Breast epithelium (tissue), 2 donors: Measurements from ENCODE around the genes GLRA1, FAM114A2, LARP1 and TIMD4.

- PRO-cap, result no peak
- RAMPAGE, long total RNA, 2 experiments, result no peak in any of the 2 experiments
Measured at GRCh38 chr5:151268391-151269464, 15.7 kb downstream of the GM2A start.

GRCh38 chr5:151348642-151349410, 1.5 kb upstream of the SLC36A2 start:
- PRO-cap, result no peak
- RAMPAGE, long total RNA, 2 experiments, result no peak in any of the 2 experiments

GRCh38 chr5:151383016-151383451, 35.7 kb upstream of the SLC36A2 start:
- PRO-cap, result no peak
- RAMPAGE, long total RNA, 2 experiments, result no peak in any of the 2 experiments

GRCh38 chr5:151620139-151620415, 28.9 kb upstream of the FAT2 start:
- PRO-cap, result no peak
- RAMPAGE, long total RNA, 2 experiments, result no peak in any of the 2 experiments

DNA sequence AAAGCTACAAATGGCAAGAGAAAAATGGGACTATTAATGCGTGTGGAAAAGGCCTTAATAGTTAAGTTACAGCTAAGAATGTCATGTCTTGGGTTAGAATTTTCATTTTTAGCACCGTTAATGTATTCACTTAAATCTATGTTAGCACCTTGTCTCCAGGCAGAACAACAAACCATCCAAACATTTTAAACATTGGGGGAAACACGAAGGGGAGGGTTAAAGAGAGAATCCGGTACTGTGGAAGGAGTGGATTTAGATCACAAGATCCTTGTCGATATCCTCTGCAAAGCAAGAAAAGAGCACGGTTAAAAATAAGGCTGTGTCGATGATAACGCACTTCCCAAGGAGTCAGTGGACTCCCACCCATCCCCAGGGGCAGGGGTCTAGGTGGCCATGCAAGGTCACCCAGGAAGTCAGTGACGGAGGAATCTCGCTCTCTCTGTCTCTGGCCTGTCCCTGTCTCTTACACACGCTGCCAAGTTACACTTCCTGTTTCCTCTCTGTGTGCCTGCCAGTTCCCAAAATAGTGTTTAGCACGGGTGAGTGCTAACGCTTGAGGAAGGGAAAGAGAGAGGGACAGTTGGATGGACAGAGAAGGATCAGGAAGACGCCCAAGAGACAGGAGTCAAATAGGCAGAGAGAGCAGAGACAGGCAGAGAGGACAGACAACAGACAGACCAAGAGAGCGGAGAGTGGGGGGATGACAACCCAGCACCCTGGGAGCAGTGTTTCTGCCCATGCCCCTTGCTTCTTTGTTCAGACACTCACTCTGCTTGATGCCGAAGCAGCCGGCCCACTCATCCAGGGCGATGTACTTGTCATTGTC, 23.2 kb downstream of the SPARC start:
- PRO-cap, result no peak
- RAMPAGE, long total RNA, 2 experiments, result no peak in any of the 2 experiments

GRCh38 chr5:151685460-151686325, 1.0 kb downstream of the SPARC start:
- PRO-cap, result no peak
- RAMPAGE, long total RNA, 2 experiments, result no peak in any of the 2 experiments

DNA sequence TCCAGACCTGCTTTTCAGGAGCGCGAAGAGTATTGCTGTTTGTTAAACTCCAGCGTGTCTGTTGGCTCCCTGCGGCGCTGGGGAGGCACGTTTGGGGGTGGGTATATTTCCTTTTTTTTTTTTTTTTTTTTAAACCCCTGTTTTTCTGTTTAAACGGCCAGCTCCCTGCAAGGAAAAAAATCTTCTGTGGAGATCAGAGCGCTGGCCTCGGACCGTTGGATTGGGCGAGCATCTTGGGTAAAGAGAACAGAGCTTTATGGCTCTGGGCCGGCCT, at the start of gene GLRA1:
Gene GLRA1, minus strand, starts transcription at position 79 of the 274 bp plus-strand sequence.
- PRO-cap, result no peak
- RAMPAGE, long total RNA, 2 experiments, result no peak in any of the 2 experiments

GRCh38 chr5:153900639-153901070, 138.1 kb downstream of the FAM114A2 start:
- PRO-cap, result no peak
- RAMPAGE, long total RNA, 2 experiments, result no peak in any of the 2 experiments

- PRO-cap, result unidirectional peak, minus-strand start at chr5:154038409; bidirectional peak, plus-strand start at chr5:154038999, minus-strand start at chr5:154038907
- RAMPAGE, long total RNA, 2 experiments, result start-site peak on the plus strand in 1 of 2 experiments, at chr5:154038993-154039003 at its widest, 49 reads per replicate; start-site peak on the minus strand in 2 of 2 experiments, at chr5:154038878-154038893 at its widest, 18 to 77 reads per replicate
Measured at GRCh38 chr5:154038172-154039479, at the start of gene FAM114A2. Gene FAM114A2 (minus strand): TSS chr5:154038910.

- PRO-cap, result no peak
- RAMPAGE, long total RNA, 2 experiments, result no peak in any of the 2 experiments
Measured at GRCh38 chr5:154477514-154478009, 465 bp downstream of the HAND1 start.

- PRO-cap, result no peak
- RAMPAGE, long total RNA, 2 experiments, result no peak in any of the 2 experiments
Measured at GRCh38 chr5:154479843-154480300, 1.8 kb upstream of the HAND1 start.

DNA sequence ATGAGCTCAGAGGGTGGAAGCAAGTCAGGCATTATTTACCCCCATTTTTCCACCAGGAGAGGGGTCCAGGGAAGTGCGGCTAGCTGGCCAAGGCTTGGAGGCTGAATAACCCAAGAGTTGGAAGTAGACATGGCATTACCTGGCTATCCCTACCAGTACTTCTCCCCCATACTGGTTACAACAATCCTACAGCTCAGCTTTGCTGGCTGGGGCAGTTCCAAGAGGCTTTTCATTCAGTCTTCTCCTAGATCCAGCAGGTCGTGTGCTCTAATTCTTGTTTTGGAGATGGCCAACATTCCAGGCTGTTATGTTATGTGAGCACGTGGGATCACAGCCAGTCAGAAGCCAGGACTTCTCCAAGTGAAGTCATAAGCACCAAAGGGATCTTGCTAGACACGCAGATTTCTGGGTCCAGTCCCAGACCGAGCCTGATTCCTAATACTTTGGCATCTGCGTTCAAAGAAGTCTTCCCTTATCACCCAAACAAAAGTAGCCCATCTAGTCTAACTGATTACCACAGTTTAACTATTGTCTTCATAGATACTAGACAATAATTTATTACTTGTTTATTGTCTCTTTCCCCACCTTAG, 1.4 kb upstream of the LARP1 start:
- PRO-cap, result unidirectional peak, plus-strand start at position 400 of the sequence
- RAMPAGE, long total RNA, 2 experiments, result no peak in any of the 2 experiments

- PRO-cap, result bidirectional peak, plus-strand start at chr5:154755305, minus-strand start at chr5:154755020
- RAMPAGE, long total RNA, 2 experiments, result no peak in any of the 2 experiments
Measured at GRCh38 chr5:154755273-154755990, at the start of gene LARP1. Gene LARP1 (plus strand): TSS chr5:154755377.

DNA sequence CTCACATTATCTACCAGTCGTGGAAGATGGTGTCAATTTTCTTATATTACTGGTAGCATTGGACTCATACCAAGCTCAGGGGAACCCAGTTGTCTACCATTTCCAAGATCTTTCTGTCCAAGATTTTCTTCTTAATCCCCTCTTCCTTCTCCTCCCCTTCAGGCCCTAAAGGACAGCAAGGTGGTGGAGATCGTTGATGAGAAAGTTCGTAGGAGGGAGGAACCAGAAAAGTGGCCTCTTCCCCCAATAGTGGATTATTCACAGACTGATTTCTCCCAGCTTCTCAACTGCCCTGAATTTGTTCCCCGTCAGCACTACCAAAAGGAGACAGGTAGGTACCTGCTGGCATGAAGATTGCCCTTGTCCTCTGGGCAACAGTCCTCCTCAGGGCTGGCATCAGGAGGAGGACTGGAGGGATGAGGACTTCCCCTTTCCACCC, 44.3 kb downstream of the LARP1 start:
- PRO-cap, result no peak
- RAMPAGE, long total RNA, 2 experiments, result no peak in any of the 2 experiments

- PRO-cap, result bidirectional peak, plus-strand start at chr5:154858001, minus-strand start at chr5:154857829
- RAMPAGE, long total RNA, 2 experiments, result no peak in any of the 2 experiments
Measured at GRCh38 chr5:154857648-154857931, 837 bp upstream of the CNOT8 start.

GRCh38 chr5:155136902-155137355, 123.4 kb downstream of the KIF4B start:
- PRO-cap, result no peak
- RAMPAGE, long total RNA, 2 experiments, result no peak in any of the 2 experiments

DNA sequence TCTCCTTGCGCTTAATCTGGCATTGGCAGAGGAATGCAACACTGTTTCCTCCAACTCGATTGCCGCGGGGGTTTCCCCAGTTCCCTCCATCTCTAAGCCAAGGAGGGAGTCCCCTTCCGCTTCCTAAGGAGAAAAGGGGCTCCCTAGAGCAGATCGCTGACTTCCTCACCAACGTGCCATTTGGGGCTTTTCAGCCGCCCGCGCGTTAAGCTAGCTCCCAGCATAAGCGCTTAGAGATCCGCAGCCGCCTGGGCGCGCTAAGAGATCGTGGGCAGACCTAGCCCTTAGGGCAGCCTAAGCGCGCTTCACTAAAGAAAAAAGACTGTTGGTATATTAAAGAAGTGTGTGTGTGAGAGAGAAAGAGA, 597.9 kb upstream of the SGCD start:
- PRO-cap, result no peak
- RAMPAGE, long total RNA, 2 experiments, result no peak in any of the 2 experiments

GRCh38 chr5:156595310-156595878, 254.7 kb upstream of the PPP1R2B start:
- PRO-cap, result no peak
- RAMPAGE, long total RNA, 2 experiments, result no peak in any of the 2 experiments

GRCh38 chr5:156963071-156963582, at the start of gene TIMD4:
Gene TIMD4 (minus strand): TSS chr5:156963226.
- PRO-cap, result no peak
- RAMPAGE, long total RNA, 2 experiments, result no peak in any of the 2 experiments

DNA sequence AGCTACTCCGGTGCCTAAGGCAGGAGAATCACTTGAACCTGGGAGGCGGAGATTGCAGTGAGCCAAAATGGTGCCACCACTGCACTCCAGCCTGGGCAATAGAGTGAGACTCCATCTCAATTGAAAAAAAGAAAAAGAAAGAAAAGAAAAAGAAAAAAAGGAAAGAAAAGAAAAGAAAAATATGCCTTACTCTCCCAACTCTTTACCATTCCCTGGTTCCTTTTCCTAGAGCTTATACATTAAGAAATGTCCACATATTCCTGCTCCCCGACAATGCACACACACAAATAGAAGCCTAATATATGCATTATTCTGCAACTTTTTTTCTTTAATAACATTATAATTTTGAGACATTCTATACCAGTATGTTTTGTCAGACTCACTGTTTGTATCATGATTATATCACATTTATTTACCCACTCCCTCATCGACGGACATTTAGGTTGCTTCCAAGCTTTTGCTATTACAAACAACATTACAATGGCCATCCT, 430 bp downstream of the HAVCR2 start:
- PRO-cap, result no peak
- RAMPAGE, long total RNA, 2 experiments, result no peak in any of the 2 experiments